Left lobe of liver (tissue), 1 donor: Measurements from ENCODE around the genes ESR2 and PLEKHG3.

DNA sequence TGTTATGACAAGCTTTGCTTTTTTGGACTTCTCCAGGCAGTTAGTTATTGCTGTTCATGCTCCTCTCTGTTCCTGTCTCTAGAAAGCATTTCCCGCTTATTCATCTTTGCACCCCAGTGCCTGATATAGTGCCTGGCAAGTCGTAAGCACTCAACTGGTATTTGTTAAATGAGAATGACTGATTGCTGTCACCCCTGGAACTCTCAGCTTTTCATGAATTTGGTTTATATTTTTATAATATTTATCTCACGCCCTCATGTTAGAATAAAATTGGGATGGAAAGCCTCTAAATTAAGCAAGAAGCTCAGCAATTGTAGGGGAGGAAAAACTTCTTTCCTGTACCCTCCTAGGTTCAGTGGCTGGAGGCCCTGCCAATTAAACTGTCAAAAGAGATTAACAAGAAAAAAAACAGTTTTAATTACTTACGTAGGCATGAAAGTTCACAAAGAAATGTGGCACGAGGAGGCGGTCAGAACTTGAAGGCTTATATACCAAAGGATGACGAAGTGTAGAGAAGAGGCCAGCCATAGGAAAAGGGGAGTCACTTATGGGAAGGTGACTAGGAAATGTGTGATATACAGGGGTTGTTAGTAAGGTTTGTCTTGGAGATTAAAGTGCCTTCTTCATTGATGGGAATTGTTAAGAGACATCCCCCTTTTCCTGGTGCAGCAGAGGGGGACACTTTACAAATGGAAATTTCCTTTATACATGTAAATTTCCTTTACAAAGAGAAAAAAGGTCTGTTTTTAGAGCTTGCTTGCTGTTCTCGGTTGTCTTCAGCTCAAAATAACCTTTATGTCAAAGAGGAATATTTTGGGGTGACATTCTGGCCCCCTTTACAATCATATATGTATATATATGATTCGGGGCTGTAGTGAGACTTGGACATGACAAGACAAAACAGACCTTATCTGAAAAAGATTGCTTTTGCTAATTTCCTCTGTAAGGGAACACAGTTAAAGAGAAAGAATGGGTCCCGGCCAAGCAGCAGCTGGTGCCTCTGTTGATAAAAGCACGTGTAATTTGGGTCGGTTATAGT, 38.3 kb downstream of the SYNE2 start:
- PRO-cap, result no peak

DNA sequence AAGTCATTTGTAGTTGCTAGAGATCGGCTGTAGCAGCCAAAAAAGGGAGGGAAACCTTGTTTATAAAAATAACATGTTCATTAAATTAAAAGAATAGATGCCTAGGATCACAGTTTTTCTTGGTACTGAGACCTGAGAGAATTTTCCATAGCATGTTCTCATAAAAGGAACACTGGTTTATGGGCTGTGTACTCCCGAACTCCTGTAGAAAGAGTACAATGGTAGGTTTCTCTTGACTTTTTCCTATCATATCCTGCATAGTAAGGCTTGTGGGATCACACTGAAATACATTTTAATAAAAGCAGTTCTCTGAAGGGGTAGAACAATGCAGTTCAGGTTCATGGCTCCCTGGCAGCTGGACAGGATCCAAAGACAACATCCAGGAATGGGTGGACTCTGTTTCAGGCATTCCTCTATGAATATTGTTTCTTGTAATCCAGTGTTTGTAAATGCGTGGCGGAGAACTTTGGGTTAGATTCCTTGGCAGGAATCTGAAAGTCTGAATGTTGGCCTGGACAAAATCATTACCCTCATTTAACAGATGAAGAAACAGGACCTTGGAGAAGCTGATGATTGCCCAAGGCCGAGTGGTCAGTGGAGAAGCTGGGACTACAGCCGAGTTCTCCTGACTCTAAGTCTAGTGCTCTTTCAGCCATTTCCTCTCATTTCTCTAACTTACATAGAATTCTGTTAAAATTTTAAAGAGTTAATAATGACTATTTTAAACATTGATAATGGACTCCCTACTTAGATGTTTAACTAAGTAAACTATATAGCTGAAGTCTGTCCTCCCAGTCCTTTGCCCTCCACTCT, 43.5 kb downstream of the SYNE2 start:
- PRO-cap, result no peak

DNA sequence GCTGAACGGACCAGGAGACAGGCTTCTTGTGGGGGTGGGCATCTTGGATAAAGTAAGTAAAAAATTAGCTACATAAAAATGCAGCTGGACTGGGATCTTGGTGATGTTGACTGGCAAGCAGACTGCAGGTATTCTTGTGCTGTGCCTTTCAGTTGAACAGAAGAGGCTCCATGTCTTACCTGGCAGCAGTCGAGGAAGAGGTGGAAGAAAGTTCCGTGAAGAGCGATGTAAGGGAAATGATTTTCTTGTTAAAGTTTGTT, 195.6 kb downstream of the ESR2 start:
- PRO-cap, result no peak

DNA sequence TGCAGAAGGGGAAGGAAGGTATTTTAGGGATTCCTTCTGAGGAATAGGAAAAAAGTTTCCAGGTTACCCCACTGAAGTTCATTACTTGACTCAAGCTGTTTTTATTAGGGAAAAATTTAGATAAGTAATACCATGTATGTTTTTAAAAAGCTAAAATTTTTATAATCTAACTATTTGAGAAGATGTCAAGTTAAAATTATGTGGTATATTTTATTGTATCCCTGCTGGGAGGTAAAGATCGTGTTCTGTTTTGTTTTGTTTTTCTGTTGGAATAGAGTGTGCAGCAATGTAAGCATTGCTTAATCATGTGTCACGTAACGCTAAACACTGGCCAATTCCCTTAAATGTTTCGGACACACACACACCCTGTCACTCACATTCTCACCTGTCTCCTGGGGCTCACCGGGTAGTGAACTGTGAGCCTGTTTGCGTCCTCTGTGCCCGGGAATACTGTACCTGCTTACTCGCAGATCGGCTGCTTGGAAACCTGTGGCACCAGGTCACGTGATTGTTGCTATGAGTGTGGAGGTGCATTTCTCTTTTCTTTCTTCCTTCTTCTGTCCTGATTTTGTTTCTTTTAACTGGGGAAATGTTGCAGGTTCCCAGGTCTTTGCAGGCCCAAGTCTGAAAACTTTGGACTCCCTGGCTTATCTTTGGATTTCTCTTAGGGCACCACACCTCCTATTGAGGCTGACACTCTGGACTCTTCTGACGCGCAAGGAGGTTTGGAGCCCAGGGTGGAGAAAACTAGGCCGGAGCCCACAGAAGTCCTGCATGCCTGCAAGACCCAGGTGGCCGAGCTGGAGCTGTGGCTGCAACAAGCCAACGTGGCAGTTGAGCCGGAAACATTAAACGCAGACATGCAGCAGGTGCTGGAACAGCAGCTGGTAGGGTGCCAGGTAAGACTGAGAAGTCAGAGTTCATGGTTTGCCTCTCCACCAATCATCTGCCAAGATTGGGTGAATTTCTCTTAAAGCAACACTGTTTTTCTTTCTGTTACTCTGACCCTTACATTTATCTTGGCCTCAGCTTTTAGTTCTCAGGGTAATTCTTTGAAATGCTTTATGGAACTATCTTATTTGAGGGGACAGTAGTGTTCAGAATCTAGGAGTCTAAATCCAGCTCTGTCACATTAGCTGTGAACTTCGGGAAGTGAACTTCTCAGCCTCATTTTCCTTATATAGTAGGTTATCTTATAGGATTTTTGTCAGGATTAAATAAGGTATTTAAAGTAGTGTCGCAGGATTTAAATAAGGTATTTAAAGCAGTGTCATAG, 181.1 kb downstream of the ESR2 start:
- PRO-cap, result bidirectional peak, plus-strand start at position 372 of the sequence, minus-strand start at position 247 of the sequence; bidirectional peak, plus-strand start at position 952 of the sequence, minus-strand start at position 850 of the sequence

- PRO-cap, result bidirectional peak, plus-strand start at chr14:64118328, minus-strand start at chr14:64118193
Measured at GRCh38 chr14:64118106-64118491, 176.1 kb downstream of the ESR2 start.

- PRO-cap, result bidirectional peak, plus-strand start at chr14:64123306, minus-strand start at chr14:64123171
Measured at GRCh38 chr14:64122962-64123658, 171.1 kb downstream of the ESR2 start.

DNA sequence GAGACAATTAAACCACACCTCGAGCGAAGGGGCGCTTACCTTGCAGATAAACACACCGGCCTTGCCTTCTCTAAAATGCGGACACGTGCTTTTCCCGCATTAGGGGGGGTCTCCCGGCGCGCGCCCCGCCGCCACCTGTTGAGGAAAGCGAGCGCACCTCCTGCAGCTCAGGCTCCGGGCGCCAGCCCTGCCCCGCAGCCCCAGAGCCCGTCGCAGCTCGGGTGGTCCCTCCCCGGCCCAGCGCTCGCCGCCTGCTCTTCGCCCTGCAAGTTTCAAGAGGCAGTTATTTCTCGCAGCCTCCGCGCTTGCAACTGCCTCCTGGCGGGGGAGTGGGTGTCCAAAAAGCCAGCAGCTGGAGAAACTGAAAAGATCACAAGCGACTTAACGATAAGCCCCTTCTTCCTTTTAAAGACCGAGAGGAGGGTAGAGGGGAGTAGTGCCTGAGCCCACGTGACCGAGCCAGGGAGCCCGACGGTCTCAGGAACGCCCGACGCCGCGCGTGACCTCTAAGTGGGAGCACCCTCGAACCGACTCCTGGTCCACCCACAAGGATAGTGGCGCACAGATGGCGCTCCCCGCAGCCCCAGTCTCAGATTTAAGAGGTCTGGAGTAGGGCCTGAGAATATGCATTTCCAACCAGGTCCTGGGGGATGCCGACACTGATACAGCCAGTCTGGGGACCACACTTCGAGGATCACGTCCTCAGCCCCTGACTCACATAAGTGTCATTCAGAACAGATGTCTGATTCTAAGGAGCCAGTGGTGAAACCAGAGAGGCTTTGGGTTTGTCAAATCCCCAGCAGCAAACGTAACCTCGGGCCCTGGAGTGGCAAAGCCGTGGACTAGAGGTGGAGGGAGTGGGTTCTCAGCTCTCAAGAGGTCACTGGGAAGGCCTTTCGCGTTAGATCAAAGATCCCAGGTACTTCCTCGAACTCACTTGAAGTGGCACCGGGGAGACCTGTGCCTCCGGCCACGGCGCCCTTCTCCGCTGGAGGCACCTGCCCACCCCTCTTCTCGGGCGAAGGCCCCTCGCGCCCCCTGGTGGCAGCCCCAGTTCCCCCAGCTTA, at the start of gene ESR2:
TSS of gene ESR2 (minus strand) at position 378 of the 1,067 bp plus-strand sequence.
- PRO-cap, result no peak

DNA sequence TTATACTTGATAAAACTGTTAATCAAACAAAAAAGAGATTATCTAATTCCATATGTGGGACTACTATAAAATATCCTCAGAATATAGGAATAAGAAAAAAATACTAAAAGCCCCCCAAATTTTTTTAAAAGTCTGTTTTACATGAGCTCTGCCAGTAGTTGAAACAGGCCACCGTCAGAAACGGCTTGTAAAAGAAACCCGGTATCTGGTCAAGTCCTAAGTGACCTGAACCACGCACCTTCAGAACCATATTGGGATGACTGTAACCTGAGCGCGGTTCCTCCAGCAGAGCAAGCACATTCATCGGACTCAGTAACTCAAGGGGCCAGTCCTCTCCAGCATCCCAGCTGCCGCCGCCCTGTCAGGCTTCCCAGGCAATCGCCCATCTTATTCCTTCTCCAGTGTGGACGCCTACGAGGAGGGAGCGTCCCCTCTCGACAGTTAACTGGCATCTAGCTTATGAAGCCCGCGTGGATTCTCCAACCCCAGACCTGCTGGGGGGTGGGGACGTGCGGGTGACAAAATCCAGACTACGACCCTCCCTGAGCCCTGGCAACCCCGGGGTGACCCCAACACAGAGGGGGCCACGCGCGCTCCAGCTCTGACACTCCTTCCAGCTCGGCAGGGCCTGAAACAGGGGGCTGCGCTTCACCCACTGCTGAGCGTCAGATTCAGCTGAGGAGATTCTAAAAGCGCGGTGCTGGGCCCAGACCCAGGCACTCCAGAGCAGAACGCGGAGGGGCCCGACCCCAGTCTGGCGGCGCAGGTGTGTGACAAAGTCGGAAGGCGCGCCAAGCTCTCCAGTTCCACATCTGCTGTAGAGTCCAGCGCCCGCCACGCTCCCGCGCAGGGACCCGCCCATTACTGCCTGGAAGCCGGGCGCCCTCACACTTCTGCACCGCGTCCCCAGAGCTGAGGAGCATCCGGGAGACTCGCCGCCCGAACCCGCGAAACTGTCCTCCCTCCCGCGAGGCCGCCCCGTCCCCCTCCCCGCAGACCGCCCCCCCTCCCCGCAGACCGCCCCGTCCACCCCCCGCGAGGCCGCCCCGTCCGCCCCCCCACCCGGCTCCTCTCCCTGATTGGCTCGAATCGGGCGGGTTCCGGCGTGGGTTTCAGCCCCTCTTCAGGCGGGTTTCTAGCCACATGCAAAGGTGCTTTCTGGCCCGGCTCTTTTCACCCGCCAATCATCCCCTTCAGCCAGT, 43.9 kb upstream of the ESR2 start:
- PRO-cap, result bidirectional peak, plus-strand start outside the sequence, minus-strand start at position 955 of the sequence

- PRO-cap, result bidirectional peak, plus-strand start at chr14:64339003, minus-strand start at chr14:64338614
Measured at GRCh38 chr14:64338862-64339243, 44.7 kb upstream of the ESR2 start.

DNA sequence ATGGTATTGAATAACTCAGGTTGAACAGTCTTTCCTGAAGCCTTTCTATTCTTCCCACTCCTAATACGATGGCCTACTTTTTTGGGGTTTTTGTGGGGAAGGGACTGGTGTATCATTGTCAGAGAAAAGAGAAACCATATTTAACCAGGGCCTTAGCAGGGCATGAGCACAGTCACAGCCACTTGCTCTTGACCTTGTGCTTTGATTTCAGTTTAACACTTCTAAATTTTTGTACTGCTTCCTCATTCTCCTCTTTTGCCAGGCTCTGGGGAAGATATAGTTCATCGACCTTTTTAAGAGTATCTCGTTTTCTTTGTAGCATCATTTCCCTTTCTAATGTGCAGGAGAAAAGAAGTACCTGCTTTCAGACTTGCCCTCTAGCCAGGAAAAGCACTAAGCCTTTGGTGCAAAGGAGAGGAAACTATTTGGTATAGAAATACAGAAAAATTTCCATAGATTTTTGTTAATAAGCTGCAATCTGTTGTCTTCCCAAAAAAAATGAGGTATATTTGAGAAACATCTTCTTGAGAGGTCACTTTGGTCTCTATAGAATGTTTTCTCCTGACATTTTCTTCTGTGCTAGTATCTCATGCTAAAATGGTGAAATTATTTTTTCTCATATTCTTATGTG, 2.2 kb downstream of the ZBTB1 start:
- PRO-cap, result no peak

- PRO-cap, result no peak
Measured at GRCh38 chr14:64507463-64508350, 3.1 kb downstream of the ZBTB1 start.

GRCh38 chr14:64628832-64629638, 75.2 kb upstream of the PLEKHG3 start:
- PRO-cap, result no peak

DNA sequence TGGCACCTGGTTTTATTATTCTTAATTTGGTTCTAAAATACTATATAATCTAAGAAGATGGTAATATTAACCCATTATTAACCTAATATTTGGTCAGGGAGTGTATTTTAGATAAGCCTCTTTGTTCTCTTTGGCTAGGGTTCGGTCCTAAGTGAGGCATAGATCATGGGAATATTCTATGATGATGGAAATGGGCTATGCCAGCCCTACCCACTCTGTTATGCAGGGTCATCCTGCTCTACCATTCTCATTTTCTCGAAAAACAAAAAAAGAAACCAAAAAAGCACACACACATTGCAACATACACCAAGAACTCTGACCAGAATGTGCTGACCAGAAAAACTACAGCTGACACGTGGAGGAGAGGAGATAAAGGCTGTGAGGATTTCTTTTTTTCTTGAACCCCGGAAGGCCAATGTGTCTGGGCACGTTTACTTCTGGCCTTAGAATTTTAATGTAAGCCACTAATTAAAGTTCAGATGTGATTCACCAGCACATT, 66.6 kb upstream of the PLEKHG3 start:
- PRO-cap, result bidirectional peak, plus-strand start at position 400 of the sequence, minus-strand start at position 254 of the sequence

- PRO-cap, result bidirectional peak, plus-strand start at chr14:64704432, minus-strand start at chr14:64704266
Measured at GRCh38 chr14:64703619-64704801, at the start of gene PLEKHG3. PLEKHG3 (plus strand) TSS chr14:64704424.

- PRO-cap, result bidirectional peak, plus-strand start at chr14:64705693, minus-strand start at chr14:64705644
Measured at GRCh38 chr14:64705348-64705814, 1.2 kb downstream of the PLEKHG3 start.

DNA sequence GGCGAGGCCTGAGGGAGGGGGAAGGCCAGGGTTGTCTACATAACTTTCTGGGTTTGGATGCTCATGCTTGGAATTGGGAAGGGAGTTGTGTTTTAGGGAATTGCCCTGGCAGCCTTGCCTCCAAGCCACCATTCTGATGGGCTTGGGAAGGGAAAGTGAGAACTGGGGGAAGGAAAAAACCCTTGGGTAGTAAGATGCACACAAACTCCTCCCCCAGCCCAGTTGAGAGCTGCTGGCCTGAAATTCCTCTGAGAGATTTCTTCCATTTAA, 13.0 kb downstream of the PLEKHG3 start:
- PRO-cap, result no peak

DNA sequence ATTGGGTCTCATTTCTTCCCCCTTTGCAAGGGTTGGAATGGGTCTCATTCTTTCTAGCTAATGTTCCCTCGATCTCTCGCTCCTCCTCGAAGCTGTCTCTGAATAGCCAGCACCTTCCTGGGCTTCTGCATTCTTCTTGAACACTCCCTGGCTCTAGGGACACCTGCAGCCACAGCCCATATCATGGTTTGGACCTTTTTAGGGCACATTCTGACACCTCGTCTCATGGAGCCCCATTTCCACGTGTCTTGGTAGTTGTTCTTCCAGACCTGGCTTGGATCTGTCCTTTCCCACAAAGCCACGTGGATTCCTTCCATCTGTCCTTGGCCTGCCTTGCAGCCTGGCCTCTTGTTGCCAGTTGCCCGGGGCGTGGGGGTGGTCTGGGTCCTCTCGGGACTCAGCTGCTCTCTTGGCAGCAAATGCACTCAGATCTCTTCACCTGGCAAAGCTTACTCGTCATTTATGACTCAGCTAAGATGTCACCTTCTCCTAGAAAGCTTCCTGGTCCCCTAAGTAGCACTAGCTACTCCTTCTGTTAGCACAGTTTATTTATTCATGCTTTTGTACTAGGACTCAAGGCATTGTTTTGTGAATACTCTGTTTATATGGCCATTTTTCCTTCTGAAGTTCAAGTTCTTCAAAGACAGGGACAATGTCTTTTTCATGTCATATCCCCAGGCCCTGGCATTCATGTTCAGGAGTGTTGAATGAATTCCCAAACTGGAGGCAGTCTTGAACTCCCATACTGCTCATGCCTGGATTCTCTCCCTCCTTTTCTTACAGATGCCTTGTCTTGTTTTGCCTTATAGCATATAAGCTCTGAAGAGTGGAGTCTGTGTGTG, 13.6 kb downstream of the PLEKHG3 start:
- PRO-cap, result no peak

DNA sequence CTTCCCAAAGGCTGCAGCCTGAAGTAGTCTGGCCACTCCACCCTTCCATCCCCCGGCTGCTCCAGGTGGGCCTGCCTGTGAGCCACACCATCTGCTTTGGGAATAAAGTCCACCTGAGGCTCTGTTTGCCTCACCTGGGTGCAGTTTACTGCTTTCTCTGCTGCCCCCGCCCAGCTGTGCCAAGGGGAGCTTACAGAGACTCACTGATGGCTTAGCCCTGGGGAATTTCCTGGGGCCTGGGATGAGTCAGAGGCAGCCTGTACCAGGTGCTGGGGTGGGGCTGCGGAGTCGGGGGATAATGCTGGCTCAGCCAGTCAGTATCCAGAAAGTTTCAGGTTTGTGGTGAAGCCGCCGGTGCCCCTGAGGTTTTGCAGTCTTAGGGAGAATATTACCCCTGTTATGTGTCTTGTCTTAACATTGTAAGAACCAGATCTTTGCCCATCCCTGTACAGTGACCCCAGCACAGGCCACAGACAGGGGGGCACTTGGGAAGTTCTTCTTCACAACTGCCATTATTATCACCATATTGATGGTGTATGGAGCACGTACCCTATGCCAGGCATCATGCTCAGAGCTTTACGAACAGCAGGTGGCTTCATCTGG, 22.4 kb downstream of the PLEKHG3 start:
- PRO-cap, result no peak

DNA sequence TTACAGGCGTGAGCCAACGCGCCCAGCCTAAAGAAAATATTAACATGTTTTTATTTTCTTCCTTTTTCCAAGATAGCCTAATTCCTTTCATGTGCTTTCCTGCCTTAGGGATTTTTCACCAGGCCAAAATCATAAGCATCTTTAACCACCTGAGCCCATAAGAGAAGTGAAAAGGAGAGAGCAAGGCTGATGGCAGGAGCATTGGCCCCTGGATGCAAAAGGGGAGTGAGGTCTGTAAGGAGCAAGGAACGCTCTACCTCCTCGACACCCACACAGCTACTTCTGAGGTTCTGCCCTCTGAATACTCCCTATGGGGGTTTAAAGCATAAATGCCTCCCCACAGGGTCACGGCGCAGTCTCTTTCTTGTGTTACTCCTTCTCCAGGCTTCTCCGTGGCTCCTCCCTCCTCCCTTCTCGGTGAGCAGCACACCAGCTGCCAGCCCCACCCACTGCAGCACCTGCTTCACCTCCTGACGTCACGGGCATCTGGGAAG, 67.4 kb downstream of the SPTB start:
- PRO-cap, result no peak

- PRO-cap, result no peak
Measured at GRCh38 chr14:64841829-64842471, 37.8 kb downstream of the SPTB start.